Cerebellum (tissue), 5 donors: ENCODE results near the genes OOSP4A, PGA5, CYB561A3, SDHAF2 and PPP1R32.

GRCh38 chr11:59857369-59857844, 8.9 kb downstream of the TCN1 start:
- PRO-cap, 3 experiments = no peak in any of the 3 experiments
- RAMPAGE, long total RNA = no peak

- PRO-cap, 3 experiments = no peak in any of the 3 experiments
- RAMPAGE, long total RNA = no peak
Measured at GRCh38 chr11:59963653-59964184, at the start of gene OOSP4A. TSS of gene OOSP4A (plus strand) at chr11:59964033.

GRCh38 chr11:60193501-60194081, 10.7 kb upstream of the MS4A6A start:
- PRO-cap, 3 experiments = no peak in any of the 3 experiments
- RAMPAGE, long total RNA = no peak

DNA sequence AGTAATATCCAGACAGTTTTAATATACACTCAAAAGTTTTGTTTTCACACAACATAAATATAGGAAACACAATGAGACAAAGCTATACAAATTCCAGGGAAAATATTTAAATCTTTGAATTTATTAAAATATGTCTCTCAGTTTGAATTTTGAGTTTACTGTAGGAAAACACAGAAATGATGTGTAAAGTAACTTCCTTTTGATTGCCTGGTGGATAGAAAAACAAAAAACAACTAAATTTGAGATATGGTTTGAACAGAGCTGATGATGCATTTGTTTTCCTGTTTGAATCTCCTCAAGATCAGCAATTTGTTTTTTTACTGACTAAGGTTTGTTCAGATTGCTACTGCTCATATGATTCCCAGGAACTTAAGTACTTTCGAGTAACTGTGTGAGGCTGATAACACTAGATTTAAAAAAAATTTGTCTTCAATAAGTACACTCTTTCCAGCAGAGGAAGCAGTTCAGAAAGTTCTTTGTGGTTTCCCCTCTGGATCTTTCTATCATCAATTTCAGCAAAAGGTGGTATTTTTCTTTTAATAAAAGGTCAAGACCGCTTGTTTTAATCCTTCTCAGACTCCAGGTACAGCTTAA, 12.5 kb upstream of the MS4A6E start:
- PRO-cap, 3 experiments = no peak in any of the 3 experiments
- RAMPAGE, long total RNA = no peak

DNA sequence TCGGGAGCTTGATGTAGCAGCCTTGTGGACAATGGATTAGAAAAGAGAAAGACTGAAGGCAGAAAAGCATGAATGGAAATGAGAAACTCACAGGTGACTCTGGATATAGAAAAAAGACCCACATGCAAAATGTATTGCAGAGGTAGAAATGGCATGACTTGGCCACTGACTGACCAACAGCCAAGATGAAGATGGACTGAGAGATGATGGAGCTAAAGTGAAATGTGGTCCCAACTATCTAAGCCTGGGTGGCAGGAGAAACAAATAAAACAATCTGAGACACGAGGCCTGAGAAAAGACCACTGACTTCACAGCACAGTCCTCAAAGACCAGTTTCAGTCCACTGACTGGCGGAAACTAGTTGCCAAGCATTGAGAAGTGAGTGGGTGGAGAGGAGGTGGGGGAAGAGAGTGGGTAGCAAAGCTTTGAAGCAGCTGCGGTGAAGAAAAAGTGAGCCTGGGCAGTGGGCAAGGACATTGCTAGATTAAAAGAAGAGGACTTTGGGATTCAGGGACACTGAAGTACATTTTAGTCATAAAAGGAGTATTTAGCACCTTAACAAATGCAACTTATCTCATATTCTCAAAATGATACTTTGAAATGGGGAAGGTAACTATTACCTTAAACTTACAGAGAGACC, 1.9 kb downstream of the MS4A1 start:
- PRO-cap, 3 experiments = no peak in any of the 3 experiments
- RAMPAGE, long total RNA = no peak

DNA sequence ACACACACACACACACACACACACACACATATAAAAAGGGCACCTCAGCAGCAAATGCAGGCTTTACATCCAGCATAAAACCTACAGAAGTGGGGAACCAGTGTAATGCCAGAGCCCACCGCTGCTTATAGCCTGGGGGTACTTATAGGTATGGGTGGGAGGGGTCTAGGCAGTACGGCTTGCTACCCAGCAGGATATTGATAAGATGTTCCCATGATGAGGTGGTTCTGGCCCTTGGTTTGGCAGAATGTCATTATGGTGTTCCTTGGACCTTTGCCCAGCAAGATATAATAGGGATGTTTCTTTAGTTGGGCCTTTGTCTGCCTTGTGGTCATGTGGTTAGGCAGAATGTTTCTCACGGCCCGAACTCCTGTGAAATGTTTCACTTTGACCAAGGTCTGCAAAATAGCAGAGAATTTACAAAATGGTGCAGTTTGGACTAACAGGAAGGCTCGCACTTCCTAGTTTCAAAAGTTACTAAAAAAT, 15.6 kb upstream of the MS4A8 start:
- PRO-cap, 3 experiments = no peak in any of the 3 experiments
- RAMPAGE, long total RNA = no peak

GRCh38 chr11:60931562-60932564, 7.6 kb downstream of the TMEM132A start:
- PRO-cap, 3 experiments = no peak in any of the 3 experiments
- RAMPAGE, long total RNA = no peak

DNA sequence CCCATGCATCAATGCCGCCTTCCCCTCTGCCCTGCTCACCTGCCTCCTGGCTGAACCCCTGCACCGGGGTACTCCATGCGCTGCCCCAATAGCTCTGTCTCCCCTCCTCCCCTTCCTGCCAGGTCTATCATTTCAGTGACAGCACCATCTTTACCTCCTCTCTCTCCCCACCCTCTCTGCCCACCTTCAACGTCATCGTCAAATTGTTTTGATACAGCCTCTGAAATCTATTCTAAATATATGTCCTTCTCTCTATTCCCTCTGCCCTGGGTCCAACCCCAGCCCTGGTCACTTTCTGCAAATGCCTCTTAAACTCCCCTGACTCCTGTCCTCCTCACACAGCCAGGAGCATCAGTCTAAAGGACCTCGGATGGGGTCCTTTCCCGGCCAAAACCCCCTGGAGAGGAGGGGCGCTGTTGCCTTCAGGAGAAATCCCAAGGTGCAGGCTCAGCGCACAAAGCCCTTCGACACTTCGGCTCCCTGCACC, 13.8 kb downstream of the SLC15A3 start:
- PRO-cap, 3 experiments = no peak in any of the 3 experiments
- RAMPAGE, long total RNA = no peak

DNA sequence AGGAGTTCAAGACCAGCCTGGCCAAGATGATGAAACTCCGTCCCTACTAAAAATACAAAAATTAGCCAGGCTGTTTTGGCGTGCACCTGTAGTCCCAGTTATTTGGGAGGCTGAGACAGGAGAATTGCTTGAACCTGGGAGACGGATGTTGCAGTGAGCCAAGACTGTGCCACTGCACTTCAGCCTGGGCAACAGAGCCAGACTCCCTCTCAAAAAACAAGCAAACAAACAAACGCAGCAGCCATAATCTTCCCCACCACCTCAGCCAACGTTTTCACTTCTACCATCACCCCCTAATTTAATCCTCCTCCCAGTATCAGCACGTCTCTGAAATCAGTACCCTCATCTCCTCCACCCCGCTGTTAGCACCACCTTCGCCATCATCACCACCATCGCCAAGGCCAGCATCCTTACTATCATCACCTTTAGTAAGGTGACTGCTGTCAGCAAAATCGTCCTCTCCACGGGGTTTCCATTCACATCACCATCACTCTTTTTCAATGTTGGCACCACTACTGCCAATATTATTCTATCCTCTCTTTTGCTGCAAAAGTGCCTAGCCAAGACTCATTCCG, 7.9 kb downstream of the SLC15A3 start:
- PRO-cap, 3 experiments = no peak in any of the 3 experiments
- RAMPAGE, long total RNA = no peak

DNA sequence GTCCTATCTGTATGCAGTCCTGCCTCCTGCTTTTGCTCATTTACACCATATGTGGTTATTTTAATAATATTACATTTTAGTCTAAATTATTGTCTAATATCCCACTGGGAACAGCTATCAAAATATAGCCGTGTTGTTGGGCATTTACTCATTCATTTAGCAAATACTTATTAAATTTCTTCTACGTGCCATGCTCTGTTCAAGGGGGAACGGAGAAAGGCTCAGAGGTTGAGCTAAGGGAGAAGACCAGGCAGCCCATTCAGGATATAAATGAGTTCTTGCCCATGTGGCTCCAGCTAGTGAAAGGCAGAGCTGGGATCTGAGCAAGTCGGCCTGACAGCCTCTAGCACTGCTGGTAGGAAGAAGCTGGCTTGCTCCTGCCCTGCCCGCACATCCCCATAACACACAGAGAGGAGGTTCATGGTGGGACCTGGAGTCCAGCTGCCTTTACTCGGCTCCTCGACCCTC, 2.1 kb downstream of the SLC15A3 start:
- PRO-cap, 3 experiments = no peak in any of the 3 experiments
- RAMPAGE, long total RNA = no peak

GRCh38 chr11:61076401-61076795, 25.9 kb upstream of the CD5 start:
- PRO-cap, 3 experiments = no peak in any of the 3 experiments
- RAMPAGE, long total RNA = no peak

DNA sequence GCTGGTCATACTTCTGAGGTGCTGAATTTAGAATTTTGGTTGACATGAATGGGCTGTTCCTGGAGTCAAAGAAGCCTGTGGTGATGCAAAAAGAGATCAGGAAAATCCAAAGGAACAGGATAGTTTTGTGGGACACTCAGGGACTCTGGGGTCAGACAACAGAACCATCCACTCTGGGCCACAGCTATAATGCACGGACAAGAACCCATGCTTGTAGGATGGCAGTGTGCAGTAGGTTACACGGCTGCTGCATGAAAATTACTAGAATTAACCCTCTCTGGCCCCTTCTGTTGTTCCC, 22.2 kb upstream of the CD5 start:
- PRO-cap, 3 experiments = peak in 1 of 3 experiments; most common minus-strand start position 67 of the sequence (in 1)
- RAMPAGE, long total RNA = no peak

DNA sequence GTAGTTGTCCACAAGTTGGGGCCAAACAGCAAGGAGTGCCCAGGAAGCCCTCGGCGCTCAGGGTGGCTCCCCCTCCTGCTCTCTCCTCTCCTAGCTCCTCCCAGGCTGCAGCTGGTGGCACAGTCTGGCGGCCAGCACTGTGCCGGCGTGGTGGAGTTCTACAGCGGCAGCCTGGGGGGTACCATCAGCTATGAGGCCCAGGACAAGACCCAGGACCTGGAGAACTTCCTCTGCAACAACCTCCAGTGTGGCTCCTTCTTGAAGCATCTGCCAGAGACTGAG, 16.8 kb downstream of the CD5 start:
- PRO-cap, 3 experiments = no peak in any of the 3 experiments
- RAMPAGE, long total RNA = no peak

DNA sequence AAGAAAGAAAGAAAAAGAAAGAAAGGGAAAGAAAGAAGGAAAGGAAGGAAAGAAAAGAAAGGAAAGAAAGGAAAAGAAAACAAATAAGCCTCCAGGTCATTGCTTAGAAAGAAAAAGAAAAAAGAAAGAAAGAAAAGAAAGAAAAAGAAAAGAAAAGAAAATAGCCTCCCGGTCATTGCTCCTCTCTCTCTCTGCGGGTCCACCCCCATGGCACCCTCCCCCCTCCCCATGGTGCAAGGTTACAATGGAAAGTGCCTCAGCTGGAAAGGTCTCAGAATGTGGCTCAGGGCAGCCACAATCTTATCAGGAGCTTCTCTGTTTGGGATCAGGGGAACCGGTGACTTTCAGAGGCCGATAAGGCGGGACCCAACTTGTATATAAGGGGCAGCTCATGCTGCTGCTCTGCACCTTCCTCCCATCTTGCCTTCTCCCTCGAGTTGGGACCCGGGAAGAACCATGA, at the start of gene PGA5:
TSS of gene PGA5 (plus strand) at position 405 of the 460 bp plus-strand sequence.
- PRO-cap, 3 experiments = no peak in any of the 3 experiments
- RAMPAGE, long total RNA = no peak

GRCh38 chr11:61336141-61336739, 3.2 kb downstream of the TKFC start:
- PRO-cap, 3 experiments = peak in 3 of 3 experiments; most common plus-strand start chr11:61336444 (in 2); most common minus-strand start chr11:61336217 (in 1)
- RAMPAGE, long total RNA = no peak

- PRO-cap, 3 experiments = no peak in any of the 3 experiments
- RAMPAGE, long total RNA = no peak
Measured at GRCh38 chr11:61344142-61344347, 11.0 kb downstream of the TKFC start.

GRCh38 chr11:61346051-61346750, 13.2 kb downstream of the TKFC start:
- PRO-cap, 3 experiments = no peak in any of the 3 experiments
- RAMPAGE, long total RNA = no peak

- PRO-cap, 3 experiments = peak in 3 of 3 experiments; most common plus-strand start chr11:61362043 (in 2); most common minus-strand start chr11:61361882 (in 3)
- RAMPAGE, long total RNA = no peak
Measured at GRCh38 chr11:61361348-61362533, at the start of gene CYB561A3. TSS of gene CYB561A3 (minus strand) at chr11:61361882.

GRCh38 chr11:61429632-61430742, at the start of gene SDHAF2:
TSS of gene SDHAF2 (plus strand) at chr11:61430124.
- PRO-cap, 3 experiments = peak in 3 of 3 experiments; most common plus-strand start chr11:61430124 (in 3); most common minus-strand start chr11:61429995 (in 2)
- RAMPAGE, long total RNA = start-site peak on the minus strand at chr11:61429922-61429984, 510 and 350 reads in 2 replicates; start-site peak on the plus strand at chr11:61430044-61430144, 799 and 398 reads in 2 replicates

- PRO-cap, 3 experiments = no peak in any of the 3 experiments
- RAMPAGE, long total RNA = no peak
Measured at GRCh38 chr11:61480761-61481655, at the start of gene PPP1R32. TSS of gene PPP1R32 (plus strand) at chr11:61481120.